ENCODE measurements around a stretch of chr4.

GRCh38 chr4:124019809-124020669 lies 623.4 kb downstream of the SPRY1 start:
- CAGE, long polyA plus RNA: no peak
- RRBS: no CpG with 5 or more reads among the region's 4 CpGs

- CAGE, long polyA plus RNA: no peak
- RRBS: no CpG with 5 or more reads among the region's 4 CpGs
Measured at GRCh38 chr4:124060011-124061073, 652.2 kb downstream of the ANKRD50 start.

GRCh38 chr4:124097437-124097793 lies 615.1 kb downstream of the ANKRD50 start:
- CAGE, long polyA plus RNA: no peak
- RRBS: no CpG with 5 or more reads among the region's 1 CpG

DNA sequence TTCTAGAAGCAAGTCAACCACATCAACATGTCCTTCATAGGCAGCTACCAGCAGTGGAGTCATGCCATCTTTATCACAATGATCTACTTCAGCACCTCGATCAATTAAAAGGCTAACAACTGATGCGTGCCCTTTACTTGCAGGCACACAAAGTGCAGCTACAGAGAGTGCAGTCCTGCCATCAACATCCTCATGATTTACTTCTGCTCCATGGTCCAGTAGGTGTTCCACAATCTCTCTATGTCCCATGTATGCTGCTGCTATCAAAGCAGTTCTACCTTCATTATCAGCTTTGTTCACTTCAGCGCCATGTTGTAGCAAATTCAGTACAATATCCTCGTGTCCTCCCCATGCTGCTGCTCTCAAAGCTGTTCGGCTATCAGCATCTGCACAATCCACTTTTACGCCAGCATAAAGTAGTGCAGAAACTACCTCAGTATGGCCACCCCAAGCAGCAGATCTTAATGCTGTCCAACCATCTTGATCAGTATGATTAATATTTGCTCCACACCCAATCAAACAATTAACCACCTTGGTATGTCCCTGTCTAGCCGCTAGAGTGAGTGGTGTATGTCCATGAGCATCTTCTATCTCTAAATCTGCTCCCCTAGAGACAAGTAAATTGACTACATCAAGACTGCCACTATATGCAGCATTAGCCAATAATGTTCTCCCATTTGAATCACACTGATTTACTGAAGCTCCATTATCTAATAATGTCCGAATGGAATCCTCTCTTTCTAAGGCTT lies 41.4 kb downstream of the ANKRD50 start:
- CAGE, long polyA plus RNA: no peak
- RRBS: no CpG with 5 or more reads among the region's 8 CpGs

DNA sequence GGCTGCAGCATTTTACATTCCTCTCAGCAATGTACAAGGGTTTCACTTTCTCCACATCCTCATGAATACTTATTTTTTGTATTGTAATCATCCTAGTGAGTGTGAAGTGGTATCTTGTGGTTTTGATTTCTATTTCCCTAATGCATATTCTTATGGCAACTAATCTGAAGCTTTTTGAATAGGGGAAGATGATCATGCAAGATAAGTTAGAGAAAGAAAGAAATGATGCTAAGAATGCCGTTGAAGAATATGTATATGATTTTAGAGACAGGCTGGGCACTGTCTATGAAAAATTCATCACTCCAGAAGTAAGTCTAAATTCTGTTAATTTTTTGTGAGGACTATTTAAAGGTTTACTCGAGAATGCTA lies 40.4 kb downstream of the HSPA4L start:
- CAGE, long polyA plus RNA: no peak
- RRBS: no CpG with 5 or more reads among the region's 2 CpGs

- CAGE, long polyA plus RNA: no peak
- RRBS: no CpG with 5 or more reads among the region's 4 CpGs
Measured at GRCh38 chr4:127856620-127857340, 23.9 kb upstream of the PLK4 start.

- CAGE, long polyA plus RNA: no peak
- RRBS: no CpG with 5 or more reads among the region's 4 CpGs
Measured at GRCh38 chr4:127898256-127898945, 17.7 kb downstream of the PLK4 start.

DNA sequence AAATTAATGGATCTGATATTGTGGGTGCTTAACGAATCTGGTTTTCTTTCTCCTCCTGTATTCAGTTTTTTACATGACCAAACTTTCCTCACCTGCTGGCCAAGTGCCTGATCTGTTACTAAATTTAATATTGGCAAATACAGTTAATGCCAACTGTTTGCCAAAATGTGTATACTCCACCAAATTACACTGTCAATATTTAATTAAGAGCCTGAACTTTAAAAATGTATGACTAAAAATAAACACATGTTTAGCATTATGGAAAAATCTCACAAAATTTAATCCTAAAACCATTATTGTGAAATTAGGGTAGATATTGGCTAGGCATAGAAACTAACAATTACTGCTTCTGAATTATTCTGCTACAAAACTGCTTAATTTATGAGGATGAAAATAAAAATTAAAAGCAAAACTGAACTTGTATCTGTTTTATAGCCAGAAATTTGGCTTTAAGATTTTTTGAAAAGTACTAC lies 3.2 kb downstream of the PGRMC2 start:
- CAGE, long polyA plus RNA: no peak
- RRBS: no CpG with 5 or more reads among the region's 1 CpG

DNA sequence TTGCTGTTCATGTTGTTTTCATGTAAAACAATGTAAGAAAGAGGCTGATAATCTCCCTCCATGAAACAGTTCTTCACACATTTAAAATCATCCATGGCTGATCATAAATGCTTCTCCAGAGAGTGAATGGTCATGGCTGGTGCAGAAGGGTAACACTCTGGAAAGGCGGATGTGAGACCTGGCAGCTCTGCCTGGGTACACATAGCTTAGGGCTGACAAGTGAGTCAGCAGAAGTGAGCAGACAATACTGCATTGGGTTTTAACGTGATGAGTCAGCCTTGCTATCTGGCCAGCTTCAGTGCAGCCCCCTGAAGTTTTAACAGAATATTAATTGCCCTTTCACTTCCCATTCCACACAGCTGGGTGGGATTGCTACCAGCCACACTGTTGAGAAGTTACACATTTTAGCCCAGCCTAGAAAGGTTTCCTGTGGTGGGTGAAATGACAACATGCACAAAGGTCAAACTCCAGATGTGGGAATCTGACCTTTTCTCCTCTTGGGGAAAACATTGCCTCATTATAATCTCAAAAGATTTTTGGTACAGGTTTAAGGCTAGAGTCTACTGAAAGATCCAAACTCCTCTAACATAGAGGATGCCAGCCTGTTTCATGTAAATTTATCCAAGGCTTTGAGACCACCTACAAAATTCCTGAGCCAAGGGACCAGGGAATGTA lies 230.2 kb upstream of the PGRMC2 start:
- CAGE, long polyA plus RNA: no peak
- RRBS: no CpG with 5 or more reads among the region's 2 CpGs

DNA sequence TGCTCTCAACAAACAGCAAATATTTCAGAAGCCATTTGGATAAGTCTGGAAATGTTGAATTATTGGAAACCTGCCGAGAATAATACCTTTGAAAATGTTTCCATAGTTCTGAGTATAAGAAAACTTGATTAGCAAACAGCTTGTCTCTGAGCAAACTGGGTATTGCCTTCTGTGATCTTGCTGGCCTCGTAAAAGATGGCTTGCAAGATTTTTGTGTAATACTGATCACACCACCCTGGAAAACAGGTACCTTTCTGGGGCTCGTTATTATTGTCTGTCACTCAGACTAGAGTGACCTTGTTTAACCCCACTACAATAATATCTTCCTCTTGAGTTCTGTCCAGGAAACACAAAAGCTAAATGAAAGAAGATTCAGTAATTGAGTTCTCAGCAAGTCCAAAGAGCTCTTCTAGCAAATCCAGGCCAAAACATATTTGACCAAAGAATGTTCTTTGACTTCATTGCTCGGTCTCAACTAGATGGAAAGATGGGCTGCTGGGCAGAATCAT lies 255.7 kb upstream of the JADE1 start:
- CAGE, long polyA plus RNA: no peak
- RRBS: no CpG with 5 or more reads among the region's 4 CpGs

DNA sequence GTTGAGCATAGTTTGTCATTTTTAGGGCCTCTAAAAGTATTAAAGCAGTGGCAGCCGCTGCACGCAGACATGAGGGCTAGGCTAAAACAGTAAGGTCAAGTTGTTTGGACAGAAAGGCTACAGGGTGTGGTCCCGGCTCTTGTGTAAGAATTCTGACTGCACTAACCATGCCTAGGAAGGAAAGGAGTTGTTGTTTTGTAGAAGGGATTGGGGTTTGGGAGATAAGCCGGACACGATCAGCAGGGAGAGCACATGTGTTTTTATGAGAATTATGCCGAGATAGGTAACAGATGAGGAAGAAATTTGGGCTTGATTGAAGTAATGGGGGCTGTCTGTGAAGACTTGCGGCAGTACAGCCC lies 166.6 kb upstream of the JADE1 start:
- CAGE, long polyA plus RNA: no peak
- RRBS: no CpG with 5 or more reads among the region's 7 CpGs

DNA sequence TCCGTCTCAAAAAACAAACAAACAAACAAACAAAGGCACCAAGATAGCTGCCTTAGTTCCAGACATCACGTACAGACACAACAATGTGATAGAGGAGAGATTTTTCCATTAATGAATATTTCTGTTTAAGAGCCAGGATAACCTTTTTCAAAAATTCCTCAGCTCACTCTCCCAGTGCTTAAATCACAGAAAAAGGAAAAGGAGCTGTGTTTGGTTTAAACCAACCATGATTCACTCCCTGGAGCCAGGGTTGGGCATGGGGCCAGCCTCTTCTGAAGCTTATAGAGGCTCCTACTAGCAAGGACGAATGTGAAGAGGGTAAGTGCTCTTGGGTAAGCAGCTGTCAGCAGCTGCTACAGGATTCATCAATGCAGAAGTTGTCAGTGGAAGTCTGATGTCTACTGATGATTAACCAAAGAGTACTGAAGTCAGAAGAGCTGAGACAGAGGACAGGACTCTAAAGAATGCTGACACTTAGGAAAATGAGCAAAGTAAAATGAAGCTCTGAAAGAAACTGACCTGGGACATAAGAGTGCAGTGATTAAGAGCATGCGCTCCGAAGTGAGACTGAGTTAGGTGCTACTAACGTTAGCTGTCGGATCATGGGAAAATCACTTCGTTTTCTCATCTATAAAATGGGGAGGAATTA lies 32.7 kb upstream of the JADE1 start:
- CAGE, long polyA plus RNA: no peak
- RRBS: no CpG with 5 or more reads among the region's 8 CpGs

DNA sequence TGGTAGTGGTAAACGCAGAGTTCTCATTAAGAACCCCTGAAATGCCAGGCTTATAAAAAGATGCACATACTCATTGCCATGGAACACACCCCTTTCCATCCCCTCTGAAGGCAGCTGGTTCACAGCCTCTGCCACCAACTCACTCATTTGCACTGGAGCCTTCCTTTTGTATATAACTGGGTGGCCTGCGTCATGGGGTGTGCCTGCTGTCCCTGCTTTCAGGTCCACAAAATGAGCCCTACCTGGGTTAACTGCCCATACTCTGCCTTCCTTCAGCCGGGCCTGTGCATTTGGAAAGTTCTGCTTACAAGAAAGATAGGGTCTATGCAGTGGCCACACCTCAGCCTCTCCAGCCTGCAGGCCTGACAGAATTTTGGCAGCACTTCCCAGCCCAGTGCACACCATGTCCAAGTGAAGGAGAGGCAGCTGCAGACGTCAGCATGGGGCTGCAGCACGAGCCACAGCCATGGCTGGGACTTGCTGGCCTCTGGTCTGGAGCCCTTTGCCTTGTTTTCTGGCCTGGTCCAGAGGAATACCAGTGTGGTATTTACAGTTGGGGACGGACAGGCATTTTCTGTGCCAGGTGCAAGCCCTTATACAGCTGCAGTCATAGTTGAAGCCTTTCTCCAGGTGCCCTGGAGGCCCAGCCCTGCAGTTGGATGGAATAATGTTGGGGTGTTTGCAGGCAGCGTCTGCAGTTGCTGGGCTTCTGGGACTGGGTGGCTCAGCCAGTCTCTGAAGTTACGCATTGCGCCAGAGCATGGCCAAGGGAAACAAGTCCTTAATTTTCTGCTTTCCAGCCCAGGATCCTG lies 26.0 kb downstream of the JADE1 start:
- CAGE, long polyA plus RNA: no peak
- RRBS: no CpG with 5 or more reads among the region's 9 CpGs

- CAGE, long polyA plus RNA: no peak
- RRBS: no CpG with 5 or more reads among the region's 7 CpGs
Measured at GRCh38 chr4:128847121-128847768, 37.7 kb downstream of the JADE1 start.

GRCh38 chr4:128848684-128849605 lies 39.4 kb downstream of the JADE1 start:
- CAGE, long polyA plus RNA: no peak
- RRBS: no CpG with 5 or more reads among the region's 13 CpGs

DNA sequence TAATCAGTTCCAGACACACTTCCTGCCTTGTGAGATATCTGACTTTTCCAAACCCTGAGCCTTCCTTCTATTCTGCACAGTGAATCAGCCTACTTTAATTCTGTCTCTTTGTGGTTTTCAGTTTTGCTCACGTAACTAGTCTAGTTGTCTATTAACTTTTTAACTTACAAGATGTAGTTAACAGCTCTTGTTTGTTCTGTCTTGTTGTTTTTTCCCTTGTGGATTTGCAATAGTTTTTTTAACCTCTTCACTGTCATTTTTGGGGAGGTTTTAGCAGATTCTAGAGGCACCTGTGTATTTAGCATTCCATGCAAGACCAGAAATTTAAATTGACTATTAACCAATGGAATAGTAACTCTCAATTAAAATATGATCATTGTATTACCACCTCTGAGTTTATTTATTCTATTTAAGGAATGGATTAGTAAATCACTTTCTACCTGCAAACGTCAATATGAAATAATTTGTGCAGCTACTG lies 948.0 kb downstream of the C4orf33 start:
- CAGE, long polyA plus RNA: no peak
- RRBS: no CpG with 5 or more reads among the region's 2 CpGs

- CAGE, long polyA plus RNA: no peak
- RRBS: no CpG with 5 or more reads among the region's 49 CpGs
Measured at GRCh38 chr4:131729670-131730237, 1419.3 kb upstream of the PCDH10 start.

- CAGE, long polyA plus RNA: no peak
Measured at GRCh38 chr4:132262625-132263055, 886.5 kb upstream of the PCDH10 start.

- CAGE, long polyA plus RNA: no peak
- RRBS: no CpG with 5 or more reads among the region's 11 CpGs
Measured at GRCh38 chr4:137496636-137497140, 35.6 kb downstream of the PCDH18 start.

- CAGE, long polyA plus RNA: no peak
- RRBS: no CpG with 5 or more reads among the region's 26 CpGs
Measured at GRCh38 chr4:137942813-137943428, 299.2 kb downstream of the SLC7A11 start.